ENCODE data around the gene RESP18.

DNA sequence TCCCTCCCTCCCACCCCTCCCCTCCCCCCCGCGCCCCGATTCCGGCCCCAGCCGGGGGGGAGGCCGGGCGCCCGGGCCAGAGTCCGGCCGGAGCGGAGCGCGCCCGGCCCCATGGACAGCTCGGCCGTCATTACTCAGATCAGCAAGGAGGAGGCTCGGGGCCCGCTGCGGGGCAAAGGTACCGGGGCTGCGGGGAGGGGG is 212 bp downstream of the CTDSP1 start:
- RRBS = 2% methylated on average over 7 of the region's 21 CpGs

GRCh38 chr2:218422409-218422692 is 3.4 kb downstream of the VIL1 start:
- RRBS = no CpG with 5 or more reads among the region's 3 CpGs

- RRBS = 3% methylated on average over 19 of the region's 34 CpGs
Observed at GRCh38 chr2:218569081-218569566, 485 bp downstream of the CNOT9 start.

GRCh38 chr2:218659834-218660286 is 377 bp downstream of the BCS1L start:
- RRBS = no CpG with 5 or more reads among the region's 16 CpGs

DNA sequence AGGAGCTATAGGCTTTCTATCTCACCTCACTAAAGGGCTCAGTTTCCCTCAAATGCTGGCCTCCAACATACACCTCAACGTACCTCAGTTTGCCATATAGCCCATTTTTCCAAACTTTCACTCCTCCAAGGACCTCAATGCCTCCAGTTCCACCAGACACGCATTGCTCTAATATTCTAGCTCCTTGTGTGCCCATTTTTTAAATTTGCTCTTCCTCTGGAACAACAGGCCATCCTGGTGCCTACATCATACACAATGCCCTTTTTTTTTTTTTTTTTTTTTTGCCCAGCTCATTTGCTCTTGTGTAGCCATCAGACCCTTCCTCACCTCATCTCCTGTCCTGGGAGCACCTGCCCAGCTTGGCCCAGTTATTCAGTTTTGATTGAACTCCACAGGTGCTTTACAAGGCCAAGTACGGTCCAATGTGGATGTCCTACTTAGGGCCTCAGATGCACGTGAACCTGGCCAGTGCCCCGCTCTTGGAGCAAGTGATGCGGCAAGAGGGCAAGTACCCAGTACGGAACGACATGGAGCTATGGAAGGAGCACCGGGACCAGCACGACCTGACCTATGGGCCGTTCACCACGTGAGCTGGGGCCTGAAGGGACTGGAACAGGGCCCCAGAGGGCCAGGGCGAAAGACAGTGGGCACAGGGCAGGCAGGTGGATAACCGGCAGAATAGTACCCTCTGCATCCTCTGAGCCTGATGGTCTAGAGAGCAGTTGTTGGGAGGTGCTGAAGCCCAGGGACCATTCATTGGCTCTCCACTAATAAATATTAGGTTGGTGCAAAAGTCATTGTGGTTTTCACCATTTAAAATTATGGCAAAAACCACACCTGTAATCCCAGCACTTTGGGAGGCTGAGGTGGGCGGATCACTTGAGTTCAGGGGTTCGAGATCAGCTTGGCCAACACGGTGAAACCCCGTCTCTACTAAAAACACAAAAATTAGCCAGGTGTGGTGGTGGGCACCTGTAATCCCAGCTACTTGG is 27.5 kb downstream of the CYP27A1 start:
- RRBS = 94% methylated on average over 3 of the region's 18 CpGs

GRCh38 chr2:218883248-218883808 is 2.7 kb downstream of the WNT10A start:
- RRBS = 7% methylated on average over 16 of the region's 43 CpGs

- RRBS = no CpG with 5 or more reads among the region's 2 CpGs
Observed at GRCh38 chr2:219122040-219122408, 38.6 kb downstream of the NHEJ1 start.

DNA sequence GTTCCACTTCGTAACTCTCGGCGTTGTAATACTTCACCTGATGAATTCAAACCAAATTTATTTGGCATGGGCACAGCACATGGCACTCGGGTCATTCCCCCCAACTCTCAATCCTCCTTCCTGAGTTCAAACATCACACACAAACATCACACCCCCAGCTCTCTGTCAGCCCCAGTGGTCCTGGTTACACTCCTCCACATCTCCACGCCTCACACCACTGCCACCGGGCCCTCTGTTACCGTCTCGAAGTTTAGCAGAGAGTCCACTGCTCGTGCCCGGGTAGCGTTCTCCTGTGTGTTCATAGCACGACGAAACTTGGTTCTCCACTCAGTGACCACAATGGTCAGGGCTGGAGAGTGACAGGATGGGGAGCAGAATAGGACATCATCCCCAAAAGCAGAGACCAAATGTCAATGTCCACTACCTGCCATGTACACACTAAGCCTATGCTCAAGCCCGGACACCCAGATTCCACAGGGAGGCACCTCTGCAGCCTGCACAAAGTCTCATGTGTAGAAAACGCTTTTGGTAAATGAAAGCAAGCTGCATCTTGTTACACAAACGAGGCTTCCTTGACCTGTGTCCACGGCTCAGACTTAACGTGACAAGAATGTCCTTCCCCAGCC is 4.5 kb downstream of the ABCB6 start:
- RRBS = 93% methylated on average over 5 of the region's 18 CpGs

DNA sequence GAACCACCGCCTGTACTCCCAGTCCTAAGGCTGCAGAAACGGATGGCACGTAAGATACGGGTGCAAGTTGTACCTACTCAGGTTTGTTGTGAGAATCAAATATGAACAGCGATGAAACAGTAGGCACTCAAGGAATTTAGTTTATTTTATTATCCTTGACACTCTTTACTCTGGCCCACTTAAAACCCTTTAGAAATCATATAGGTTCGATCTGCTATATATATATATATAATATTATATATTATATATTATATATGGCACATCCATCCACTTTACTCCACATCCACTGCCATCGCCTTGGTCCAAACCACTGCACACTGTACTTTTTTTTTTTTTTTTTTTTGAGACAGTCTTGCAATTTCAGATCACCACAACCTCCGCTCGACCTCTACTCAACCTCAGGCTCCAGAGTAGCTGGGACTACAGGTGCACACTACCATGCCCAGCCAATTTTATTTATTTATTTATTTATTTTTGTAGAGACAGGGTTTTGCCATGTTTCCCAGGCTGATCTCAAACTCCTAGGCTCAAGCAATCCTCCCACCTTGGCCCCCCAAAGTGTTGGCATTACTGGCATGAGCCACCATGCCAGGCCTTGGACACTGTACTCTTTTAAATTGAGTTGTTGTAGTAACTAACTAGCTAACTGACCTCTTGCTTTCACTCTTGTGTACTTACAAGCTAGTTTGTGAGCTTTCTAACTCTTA is at the start of gene RESP18:
RESP18 (minus strand) TSS at position 293 of the 707 bp plus-strand sequence.
- RRBS = no CpG with 5 or more reads among the region's 9 CpGs

- RRBS = no CpG with 5 or more reads among the region's 12 CpGs
Observed at GRCh38 chr2:219399707-219400291, 12.1 kb upstream of the DNPEP start.

- RRBS = no CpG with 5 or more reads among the region's 4 CpGs
Observed at GRCh38 chr2:219415907-219416626, 2.1 kb upstream of the DES start.

DNA sequence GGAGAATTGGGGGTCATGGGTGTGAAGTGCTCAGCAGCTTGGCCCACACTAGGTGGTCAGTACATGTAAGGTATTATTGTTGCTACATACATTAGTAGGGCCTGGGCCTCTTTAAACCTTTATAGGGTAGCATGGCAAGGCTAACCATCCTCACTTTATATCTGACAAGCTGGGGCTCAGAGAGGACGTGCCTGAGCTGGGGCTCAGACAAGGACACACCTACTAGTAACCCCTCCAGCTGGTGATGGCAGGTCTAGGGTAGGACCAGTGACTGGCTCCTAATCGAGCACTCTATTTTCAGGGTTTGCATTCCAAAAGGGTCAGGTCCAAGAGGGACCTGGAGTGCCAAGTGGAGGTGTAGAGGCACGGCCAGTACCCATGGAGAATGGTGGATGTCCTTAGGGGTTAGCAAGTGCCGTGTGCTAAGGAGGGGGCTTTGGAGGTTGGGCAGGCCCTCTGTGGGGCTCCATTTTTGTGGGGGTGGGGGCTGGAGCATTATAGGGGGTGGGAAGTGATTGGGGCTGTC is 1.3 kb upstream of the DES start:
- RRBS = no CpG with 5 or more reads among the region's 4 CpGs

- RRBS = no CpG with 5 or more reads among the region's 5 CpGs
Observed at GRCh38 chr2:219436917-219437546, 2.4 kb downstream of the SPEG start.

DNA sequence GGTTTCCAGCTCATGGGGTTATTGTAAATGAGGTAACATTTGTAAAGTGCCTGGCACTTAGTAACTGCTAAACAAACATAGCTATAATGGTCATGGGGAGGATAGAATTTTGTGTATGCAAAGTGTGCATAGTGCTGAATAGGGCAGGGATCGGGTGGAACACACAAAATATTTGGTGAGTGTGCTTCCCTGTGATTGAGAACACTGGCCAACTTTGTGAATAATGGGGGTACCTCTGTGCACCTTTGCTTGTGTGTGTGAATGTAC is 6.3 kb downstream of the SPEG start:
- RRBS = no CpG with 5 or more reads among the region's 1 CpG

GRCh38 chr2:219445857-219446686 is 11.4 kb downstream of the SPEG start:
- RRBS = no CpG with 5 or more reads among the region's 10 CpGs

GRCh38 chr2:219484549-219485405 is 11.2 kb upstream of the SPEGNB start:
- RRBS = 3% methylated on average over 11 of the region's 76 CpGs

- RRBS = 75% methylated on average over 3 of the region's 17 CpGs
Observed at GRCh38 chr2:219565249-219565911, 6.0 kb downstream of the OBSL1 start.

DNA sequence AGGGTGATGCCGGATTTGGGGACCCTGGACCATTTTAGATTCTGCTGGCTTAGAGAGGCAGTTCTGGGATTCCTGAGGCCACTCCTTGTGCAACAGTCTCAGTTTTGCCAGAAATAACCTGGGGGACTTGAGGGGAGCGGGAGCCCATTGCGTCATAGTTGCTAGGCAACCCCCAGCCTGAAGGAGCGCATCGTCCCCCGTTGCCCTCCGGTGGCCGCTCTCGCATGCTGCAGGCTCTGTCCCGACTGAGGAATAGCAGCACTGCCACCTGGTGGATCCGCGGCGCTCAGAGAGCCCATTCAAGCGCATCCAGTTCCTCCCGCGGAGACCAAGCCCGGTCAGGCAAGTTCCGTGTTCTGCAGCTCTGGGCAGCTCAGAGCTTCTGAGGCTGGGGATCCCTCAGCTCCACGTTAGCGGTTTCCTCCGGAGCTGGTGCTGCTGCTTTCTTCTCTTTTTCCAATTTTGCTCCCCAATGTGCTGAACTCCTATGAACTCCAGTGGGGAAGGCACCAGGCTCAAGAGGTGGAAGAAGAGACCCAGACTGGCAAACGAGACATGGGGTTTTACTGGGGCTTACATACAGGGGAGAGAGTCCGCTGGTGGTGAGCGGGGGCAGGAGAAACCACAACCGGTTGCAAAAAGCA is 15.1 kb downstream of the SLC4A3 start:
- RRBS = 4% methylated on average over 5 of the region's 25 CpGs

DNA sequence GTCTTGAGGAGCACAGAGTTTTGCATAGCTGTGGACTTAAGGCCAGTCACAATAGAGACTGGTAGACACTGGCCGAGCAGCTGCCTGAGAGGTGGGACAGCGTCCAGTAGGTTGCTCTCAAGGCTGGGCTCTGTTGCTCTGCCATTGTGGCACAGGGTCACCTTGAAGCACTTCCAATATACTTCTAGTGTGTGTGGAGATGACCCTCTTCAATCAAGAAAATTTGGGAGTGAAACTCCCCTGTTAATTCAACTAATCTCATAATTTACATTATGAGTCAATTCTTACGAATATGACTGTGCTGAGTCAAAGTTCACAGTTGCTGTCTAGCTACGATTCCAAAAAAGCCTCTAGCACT is 636.3 kb downstream of the EPHA4 start:
- RRBS = no CpG with 5 or more reads among the region's 4 CpGs

GRCh38 chr2:221433877-221434658 is 138.0 kb downstream of the EPHA4 start:
- RRBS = no CpG with 5 or more reads among the region's 11 CpGs